Camera-type eye (tissue), 1 donor: ENCODE results near the genes IL1A, IL36A and FOXD4L1.

DNA sequence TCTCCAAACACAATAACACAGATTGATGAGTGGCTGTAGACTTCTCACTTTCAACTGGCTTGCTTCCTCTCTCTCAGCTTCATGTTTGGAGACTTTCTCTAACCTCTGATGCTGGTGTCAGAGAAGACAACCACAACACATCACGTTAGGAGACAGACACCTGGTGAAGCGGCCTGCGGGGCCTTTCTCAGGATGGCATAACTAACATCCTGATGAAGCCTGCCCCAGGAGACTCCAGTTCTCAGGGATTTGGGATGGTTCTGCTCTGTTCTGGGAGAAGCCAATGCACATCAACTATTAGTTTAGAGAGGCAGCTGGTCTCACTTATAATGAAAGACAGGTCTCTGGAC, 2.1 kb downstream of the IL1A start:
- RAMPAGE, long total RNA = no peak

DNA sequence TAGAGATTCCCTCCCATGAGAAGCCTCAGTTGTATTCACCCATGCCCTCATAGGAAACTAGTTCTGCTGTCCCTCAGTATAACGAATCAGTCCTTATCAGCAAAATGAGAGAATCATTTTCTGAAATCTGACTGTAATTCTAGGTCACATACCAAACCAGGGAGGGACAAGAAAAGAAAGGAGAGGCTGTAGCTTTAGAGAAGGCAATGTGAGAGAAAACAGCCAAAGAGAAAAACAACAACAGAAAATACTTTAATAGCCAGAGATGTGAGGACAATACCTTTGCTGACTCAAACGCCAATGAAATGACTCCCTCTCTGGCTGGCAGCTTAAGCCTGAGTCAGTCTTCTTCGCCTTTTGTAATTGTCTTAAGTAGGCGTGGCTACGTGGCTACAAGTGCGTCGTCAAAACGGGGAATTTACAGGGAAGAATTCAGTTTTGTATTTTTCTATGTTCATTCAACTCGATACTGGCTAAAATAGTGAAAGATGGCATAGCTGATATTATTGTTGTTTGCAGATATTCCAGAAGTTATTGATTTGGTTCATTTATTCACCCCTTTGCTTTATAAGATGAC, at the start of gene IL1A:
IL1A (minus strand) TSS at position 331 of the 577 bp plus-strand sequence.
- RAMPAGE, long total RNA = no peak

DNA sequence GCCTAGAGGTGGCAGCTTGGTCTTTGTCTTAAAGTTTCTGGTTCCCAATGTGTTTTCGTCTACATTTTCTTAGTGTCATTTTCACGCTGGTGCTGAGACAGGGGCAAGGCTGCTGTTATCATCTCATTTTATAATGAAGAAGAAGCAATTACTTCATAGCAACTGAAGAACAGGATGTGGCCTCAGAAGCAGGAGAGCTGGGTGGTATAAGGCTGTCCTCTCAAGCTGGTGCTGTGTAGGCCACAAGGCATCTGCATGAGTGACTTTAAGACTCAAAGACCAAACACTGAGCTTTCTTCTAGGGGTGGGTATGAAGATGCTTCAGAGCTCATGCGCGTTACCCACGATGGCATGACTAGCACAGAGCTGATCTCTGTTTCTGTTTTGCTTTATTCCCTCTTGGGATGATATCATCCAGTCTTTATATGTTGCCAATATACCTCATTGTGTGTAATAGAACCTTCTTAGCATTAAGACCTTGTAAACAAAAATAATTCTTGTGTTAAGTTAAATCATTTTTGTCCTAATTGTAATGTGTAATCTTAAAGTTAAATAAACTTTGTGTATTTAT, 7.3 kb downstream of the IL36G start:
- RAMPAGE, long total RNA = no peak

DNA sequence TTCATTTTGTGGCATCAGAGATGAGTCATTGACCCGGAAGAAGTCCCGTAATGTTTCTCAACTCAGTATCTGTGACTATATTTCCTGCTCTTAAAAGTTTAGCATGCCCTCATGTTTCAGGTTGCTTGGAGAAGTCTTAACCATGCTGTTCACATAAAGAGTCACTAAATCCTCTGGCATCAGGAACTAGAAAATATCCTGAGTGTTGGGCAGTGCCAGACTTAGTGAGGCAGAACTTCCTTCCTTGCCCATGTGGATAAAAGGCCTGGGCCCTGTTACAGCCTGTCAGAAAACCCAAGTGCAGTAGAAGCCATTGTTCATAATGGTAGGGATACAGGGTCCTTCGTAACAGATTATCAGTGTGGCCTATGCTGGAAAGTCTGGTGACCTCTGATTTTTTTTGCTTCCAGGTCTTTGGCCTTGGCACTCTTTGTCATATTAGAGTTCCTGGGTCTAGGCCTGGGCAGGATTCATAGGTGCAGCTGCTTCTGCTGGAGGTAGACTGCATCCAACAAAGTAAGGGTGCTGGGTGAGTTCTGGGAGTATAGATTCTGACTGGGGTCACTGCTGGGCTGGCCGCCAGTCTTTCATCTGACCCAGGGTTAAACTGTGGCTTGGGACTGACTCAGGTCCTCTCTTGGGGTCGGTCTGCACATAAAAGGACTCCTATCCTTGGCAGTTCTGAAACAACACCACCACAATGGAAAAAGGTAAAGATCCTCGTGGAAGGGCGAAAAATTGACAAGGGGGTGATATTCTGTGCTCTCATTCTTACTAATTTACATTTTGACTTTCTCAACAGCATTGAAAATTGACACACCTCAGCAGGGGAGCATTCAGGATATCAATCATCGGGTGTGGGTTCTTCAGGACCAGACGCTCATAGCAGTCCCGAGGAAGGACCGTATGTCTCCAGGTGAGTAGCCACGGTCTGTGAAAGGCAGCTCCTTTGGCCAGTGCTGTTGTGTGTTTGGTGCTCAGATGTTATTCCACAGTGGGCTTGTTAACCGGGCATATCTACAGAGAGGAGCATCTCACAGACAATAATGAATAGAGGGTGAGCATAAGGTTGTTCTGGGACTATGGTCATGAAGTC, at the start of gene IL36A:
IL36A (plus strand) TSS at position 288 of the 1,096 bp plus-strand sequence.
- RAMPAGE, long total RNA = no peak

- RAMPAGE, long total RNA = no peak
Observed at GRCh38 chr2:113058534-113058816, 523 bp upstream of the IL36RN start.

DNA sequence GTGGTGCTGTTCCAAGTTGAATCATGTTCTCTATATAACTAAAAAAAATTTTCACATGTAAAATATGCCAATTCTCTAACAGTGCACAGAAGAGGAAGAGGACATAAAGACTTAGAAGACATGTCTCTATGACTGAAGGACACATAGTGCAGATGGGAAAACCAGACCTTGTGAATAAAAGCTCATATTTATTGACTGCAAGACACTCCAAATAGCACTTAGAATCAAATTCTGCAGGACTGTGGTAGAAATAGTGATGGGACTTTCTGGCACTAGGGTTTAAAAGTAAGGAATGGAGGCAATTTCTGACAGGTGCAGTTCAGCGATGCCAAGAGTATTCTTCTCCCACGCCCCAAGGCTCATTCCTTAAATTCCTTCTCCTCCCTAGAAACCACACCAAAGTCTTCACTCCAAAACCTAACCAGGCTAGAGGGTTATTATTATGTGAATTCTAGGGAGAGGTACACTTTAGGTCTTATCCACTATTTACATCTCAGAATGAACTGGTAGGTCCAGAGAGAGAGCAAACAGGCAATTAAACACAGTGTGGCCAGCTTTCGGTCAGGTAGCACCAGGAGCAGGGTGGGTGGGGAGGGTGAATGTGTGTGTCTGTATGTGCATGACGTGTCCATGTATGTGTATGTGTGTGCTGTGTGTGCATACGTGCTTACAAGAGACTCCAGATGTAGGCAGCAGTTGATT, 11.3 kb downstream of the IL1F10 start:
- RAMPAGE, long total RNA = no peak

- RAMPAGE, long total RNA = no peak
Observed at GRCh38 chr2:113167006-113167926, 6.5 kb upstream of the PSD4 start.

GRCh38 chr2:113175037-113175593, 1.3 kb downstream of the PSD4 start:
- RAMPAGE, long total RNA = no peak

GRCh38 chr2:113195789-113196436, 22.1 kb downstream of the PSD4 start:
- RAMPAGE, long total RNA = no peak

DNA sequence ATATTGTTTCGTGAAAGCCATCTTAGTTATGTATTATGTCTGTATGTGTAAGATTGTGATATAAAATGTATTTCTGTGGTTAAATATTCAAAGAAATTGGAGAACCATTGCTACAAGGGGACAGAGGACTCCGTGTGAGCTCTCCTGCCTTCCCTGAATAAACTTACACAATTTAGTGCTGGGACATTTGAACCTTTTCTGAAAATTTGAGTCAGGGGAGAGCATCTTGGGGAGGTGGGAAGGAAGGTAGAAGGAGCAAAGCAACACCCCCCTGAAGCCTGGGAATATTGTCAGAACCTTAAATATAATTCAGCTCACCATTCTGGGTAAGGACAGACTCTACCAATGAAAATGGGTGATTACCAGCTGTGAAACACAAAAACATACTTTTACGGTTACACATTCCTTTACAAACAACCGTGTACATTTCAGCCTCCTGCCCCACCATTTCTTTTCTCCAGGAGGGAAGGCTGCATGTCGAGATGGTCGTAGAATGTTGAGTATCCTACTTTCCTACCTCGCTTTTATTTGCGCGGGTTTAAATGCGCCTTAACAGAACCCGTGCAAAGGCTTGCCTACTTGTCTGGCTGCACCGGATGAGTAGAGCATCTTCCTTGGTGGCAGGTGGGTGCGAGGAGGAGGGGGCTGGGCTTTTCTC, at the start of gene FOXD4L1:
FOXD4L1 (plus strand) TSS at position 382 of the 658 bp plus-strand sequence.
- RAMPAGE, long total RNA = no peak

DNA sequence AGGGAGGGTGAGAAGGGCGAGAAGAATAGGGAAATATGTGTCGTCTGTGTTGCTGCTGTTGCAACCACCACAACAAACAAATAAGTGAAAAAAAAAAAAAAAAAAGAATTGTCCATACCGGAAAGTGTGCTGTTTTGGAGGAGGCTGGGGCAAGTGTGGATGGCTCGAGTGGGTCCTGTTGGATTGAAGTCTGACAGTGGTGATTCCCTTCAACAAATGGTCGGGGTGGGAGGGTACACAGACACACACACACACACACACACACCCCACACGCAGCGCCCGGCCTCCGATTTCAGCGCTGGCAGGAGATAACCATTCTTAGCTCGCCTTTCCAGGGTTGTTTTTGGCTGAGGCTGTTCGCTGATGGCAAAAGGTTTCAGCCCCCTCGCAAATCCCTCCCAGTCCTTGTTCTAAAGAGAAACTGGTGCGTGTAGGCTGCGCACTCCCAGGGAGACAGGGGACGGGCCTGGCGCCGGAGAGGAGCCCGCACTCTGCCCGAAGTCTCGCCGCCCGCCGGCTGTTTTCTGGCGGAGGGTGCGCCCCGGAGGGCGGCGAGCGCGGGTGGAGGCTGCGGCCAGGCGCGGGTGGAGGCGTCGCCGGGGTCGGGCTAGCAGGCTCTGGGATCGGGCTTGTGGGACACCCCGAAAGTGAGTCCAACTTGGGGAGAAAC, 42.7 kb downstream of the FOXD4L1 start:
- RAMPAGE, long total RNA = no peak

- RAMPAGE, long total RNA = no peak
Observed at GRCh38 chr2:113591452-113592312, 35.4 kb upstream of the RABL2A start.

DNA sequence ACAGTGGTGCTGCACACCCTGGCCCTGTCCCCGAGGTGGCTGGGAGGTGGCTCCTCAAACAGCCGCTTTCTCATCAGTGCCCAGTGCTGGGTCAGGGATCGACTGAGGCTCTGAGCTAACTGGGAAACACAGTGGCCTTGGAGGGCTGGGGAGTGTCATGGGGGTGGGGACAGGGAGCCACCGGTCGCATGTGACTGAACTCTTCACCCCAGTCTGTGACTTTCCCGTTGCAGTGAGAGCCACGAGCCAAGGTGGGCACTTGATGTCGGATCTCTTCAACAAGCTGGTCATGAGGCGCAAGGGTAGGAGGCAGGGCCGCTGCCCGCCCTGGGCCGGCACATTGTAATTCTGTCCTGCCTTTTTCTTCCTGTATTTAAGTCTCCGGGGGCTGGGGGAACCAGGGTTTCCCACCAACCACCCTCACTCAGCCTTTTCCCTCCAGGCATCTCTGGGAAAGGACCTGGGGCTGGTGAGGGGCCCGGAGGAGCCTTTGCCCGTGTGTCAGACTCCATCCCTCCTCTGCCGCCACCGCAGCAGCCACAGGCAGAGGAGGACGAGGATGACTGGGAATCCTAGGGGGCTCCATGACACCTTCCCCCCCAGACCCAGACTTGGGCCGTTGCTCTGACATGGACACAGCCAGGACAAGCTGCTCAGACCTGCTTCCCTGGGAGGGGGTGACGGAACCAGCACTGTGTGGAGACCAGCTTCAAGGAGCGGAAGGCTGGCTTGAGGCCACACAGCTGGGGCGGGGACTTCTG, 28.7 kb upstream of the RABL2A start:
- RAMPAGE, long total RNA = no peak

- RAMPAGE, long total RNA = no peak
Observed at GRCh38 chr2:113700062-113700759, 56.2 kb downstream of the SLC35F5 start.

DNA sequence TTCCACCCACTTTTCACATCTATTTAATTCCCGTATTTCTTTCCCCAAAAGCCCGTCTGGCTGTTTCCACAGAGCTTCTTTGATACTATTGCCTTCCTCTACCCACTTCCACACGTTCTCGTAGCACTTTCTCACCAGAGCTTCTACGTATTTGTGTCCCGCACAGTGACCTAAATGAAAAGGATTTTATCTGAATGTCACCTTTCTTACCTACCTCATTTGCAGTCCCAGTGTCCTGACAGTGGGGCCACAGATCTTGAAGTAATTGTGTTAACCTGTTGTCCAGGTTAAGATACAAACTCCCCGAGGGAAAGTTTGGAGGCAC, 713 bp downstream of the DDX18 start:
- RAMPAGE, long total RNA = no peak

DNA sequence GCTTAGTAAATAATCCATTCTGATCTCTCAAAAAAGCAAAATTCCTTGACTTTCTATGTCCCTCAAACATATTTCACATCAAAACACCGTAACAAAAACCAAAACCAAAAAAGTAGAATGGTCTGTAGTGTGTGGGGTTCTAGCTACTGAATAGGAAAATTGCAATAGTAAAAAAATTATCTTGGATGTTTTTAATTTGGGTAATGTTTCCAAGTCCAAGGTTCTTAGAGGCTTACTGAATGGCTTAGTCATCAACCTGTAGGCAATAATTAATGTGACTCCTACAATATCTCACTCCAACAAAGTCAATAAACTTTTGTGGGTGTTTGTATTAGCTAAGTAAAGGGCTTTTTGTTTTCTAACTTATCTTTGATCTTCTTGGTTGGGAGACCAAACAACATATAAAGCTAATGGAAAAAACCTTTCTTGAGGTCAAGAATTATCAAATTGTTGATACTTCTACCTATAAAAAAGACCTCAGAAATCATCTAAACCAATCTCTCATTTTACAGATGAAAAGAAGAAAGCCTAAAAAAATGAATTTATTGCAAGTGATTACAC, 2.6 kb upstream of the INSIG2 start:
- RAMPAGE, long total RNA = no peak

DNA sequence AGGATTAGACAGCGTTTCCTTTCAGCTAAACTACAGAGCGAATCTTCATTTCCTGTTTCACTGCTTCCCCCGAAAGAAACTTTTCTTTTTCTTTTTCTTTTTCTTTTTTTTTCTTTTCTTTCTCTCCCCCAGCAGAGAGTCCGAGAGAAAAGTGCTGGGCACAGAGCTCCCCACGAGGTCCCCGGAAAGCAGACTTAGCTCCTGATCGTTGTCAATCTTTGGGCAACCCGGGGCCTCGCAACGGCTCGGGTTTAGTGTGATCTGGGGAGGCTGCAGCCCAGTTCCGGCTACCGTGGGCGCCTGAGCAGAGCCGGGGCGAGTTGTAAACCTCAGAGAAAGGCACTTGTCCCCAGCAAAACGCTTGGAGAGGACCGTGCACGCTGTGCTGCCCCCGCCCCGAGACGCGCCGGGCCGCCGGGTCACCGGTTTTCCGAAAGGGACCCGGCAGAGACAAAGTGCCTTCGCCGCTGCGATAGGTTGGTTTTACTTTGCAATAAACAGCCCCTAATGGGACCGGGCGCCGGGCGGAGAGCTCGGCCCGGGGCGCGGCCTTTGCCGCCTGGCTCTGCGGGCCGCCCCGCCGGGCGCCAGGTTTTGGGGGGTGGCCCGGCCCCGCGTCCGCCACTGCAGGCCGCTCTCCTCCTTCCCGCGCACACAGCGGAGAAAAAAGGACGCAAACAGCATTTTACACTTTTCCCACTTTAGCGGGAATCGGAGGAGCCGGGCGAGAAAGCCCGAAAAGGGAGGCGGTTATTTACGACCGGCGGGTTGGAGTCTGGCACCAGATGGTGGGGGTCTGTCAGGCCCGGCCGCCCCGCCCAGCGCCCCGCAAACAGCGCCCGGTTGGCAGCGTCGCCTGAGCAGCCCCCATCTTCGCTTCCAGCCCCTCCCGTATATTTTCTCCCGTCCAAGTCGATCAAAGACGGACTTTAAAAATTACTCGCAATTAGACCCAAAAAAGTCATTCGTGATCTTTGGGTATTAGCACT, 136.0 kb downstream of the INSIG2 start:
- RAMPAGE, long total RNA = no peak

- RAMPAGE, long total RNA = no peak
Observed at GRCh38 chr2:118319084-118319718, 230.9 kb downstream of the INSIG2 start.

- RAMPAGE, long total RNA = no peak
Observed at GRCh38 chr2:118806726-118807850, 40.4 kb downstream of the EN1 start.

DNA sequence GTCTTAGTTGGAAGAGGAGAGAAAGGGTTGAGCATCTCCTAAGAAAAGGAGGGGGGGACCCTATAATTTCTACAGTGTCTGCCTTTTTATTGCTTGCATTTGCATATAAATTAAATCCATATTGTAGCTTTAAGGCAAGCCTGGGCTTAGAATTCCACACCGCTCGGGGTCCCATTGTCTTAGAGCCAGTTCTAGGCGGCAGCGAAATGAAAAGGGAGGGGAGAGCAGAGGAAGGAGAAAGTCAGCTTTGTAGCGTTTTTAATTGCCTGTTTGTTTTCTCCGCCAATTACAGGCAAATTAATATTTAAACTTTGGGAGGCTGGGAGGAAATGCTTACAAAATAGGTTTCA, 39.4 kb downstream of the EN1 start:
- RAMPAGE, long total RNA = no peak